Renal cortical epithelial cell (primary cell): ENCODE measurements around a stretch of chr2.

DNA sequence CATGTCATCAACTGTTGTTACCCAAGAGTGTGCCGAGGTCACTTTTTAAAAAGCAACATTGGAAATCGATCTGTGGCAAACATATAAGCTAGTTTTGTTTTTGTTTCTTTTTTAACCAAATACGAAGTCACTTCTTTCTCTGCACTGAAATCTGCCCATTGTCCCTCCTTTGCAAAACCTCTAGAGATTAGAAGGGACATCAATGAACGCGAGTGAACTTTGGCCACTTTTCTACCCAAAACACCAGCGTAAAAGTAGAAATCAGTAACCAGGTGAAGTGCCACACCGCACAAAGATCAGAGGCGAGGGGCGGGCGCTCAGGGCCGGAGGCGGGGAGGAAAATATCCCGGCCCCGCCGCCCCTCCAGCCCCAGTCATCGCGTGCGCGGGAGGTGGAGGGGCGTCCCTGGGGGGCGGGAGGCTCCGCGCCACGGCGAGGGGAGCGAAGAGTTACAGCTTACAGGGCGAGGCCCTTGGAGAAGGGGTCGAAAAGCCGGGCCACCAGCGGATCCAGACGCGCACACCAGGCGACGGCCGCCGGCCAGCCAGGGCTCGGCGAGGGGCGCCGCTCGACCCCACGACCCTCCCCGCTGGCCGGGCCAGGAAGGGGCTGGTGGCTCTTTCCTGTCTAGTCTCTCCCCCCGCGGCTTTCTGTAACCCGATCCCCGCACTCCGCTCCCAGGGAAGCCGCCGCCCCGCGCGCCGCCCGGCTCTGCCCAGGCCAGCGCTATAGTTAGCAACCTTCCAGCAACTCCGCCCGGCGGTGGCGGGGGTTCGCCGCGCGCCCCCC is 986 bp downstream of the RBMS1 start:
- RRBS = under 1% methylated on average over 26 of the region's 65 CpGs

DNA sequence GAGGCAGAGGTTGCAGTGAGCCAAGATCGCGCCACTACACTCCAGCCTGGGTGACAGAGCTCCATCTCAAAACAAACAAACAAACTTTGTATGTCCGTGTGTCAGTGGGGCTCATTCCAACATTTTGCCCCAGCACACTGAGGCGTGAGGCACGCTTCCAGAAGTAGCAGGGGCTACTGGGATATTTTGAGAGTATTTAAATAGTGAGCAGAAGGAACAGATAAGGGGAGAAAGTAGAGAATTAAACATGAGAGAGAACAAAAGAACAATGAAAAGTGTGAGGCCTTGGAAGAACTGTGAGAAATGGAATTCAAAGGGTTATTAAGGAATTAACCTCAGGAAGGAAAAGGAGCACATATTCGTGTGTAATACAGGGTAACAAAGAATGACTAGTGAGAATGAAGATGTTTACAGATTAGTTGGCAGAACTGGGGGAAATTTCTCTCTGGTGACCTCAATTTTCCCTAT is 83.2 kb upstream of the TANK start:
- RRBS = no CpG with 5 or more reads among the region's 6 CpGs

- RRBS = no CpG with 5 or more reads among the region's 5 CpGs
Measured at GRCh38 chr2:161090247-161090834, 69.9 kb upstream of the TANK start.

GRCh38 chr2:161165348-161166406 is 5.4 kb downstream of the TANK start:
- RRBS = no CpG with 5 or more reads among the region's 2 CpGs

DNA sequence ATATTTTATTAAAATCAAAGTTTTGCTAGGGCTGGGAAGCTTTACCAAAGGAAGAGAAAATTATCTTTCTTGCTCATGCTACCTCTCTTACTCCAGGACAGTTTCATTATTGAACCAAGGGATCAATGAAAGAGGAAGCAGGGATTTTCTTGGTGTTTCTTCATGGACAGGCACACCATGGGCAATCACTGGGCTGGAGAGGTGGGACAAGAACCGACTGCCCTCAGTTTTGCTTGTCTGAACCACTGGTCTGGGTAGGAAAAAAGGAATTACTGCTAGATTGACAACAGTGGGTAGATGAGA is 15.3 kb downstream of the TANK start:
- RRBS = no CpG with 5 or more reads among the region's 1 CpG

GRCh38 chr2:161182800-161183246 is 22.6 kb downstream of the TANK start:
- RRBS = no CpG with 5 or more reads among the region's 2 CpGs

- RRBS = no CpG with 5 or more reads among the region's 6 CpGs
Measured at GRCh38 chr2:161326648-161327285, 18.5 kb downstream of the PSMD14 start.

DNA sequence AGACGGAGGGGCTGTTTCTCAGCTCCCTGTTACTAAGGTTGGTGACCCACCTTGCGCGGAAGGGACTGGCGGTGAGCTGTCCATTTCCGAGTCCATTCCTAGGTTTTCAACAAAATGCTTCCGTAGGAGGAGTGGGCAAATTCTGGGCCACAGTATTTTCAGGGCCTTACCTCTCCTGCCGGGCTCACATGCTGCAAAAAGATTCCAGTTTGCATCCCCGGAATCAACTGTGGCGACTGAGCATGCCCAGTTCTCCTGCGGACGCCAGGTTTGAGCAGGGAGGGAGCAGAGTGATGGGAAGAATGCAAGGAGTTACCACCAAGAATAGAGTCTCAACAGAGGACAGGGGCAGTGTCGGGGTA is 1.3 kb downstream of the SLC4A10 start:
- RRBS = no CpG with 5 or more reads among the region's 12 CpGs

DNA sequence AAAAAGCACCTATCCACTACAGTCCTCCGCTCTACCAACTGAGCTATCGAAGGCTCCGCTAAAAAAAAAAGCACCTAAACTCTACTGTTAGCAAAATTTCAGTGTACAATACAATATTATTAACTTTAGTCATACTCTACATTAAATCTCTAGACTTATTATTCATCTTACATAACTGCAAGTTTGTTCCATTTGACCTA is 117.0 kb downstream of the SLC4A10 start:
- RRBS = no CpG with 5 or more reads among the region's 3 CpGs

DNA sequence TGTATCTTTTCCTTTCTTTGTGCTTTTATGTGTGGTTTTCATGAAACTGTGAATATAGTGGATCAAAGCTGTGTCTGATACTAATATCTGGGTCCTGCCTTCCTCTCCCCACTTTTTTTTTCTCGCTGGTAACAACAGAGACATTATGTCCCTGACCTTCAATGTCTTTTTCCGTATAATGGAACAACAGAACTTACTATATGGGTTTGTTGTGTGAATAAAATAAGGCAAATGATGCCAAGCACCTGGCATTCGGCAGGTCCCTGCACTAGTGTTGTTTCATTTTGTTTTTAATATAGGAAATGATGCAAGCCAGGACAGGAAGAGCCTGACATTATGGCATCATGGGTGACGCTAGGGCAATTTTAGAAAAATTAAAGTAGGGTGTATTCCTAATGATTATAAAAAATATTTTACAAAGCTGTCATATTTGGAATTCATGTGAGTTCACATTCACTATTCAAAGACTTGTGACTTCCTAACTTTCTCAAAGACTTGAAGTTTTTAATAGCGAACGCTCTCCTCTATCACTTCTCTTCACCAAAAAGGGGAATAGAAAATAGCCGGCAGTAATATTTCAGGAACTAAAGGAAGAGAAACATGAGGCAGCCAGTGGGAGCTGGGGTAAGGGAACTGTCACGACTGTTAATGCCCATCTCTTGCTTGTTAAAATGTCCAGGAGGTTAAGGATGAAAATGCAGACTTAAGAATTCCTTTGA is 60.4 kb downstream of the DPP4 start:
- RRBS = no CpG with 5 or more reads among the region's 8 CpGs

- RRBS = no CpG with 5 or more reads among the region's 8 CpGs
Measured at GRCh38 chr2:162686754-162687301, 151.7 kb downstream of the KCNH7 start.

GRCh38 chr2:163121396-163121975 is 282.9 kb upstream of the KCNH7 start:
- RRBS = no CpG with 5 or more reads among the region's 5 CpGs

GRCh38 chr2:163734666-163735366 is 992 bp downstream of the FIGN start:
- RRBS = no CpG with 5 or more reads among the region's 9 CpGs

DNA sequence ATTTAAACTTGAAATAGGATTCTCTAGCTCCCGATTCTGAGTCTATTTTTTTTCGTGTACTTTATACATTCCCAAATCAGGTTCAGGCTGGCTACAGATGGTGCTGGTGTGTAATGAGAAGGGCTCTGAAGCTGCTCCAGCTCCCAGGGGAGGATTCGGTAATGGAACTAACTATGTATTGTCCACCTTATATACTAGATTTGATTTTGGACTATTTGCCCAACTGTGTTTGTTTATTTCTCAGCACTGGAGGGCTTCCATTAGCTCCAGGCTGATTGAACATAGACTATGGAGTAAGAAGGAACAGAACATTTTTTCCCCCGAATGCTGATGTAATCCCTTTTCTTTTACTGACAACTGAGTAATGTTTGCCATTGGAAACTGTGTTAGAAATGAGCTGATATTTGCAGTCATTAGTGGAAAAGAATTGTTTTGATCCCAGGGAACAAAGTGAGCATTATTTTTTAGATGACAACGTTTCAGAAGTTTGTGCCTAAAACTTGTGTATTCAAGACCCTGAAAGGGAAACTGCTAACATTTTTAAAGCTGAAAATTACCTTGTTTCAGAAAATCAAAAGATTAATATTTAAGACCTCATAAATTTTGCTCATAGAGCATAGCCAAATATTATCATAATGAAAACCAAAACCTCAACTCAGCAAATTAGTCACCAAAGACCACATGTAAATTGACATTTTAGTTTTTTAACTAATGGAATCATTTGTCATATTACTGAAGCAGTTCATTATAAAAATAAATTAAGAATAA is 274.2 kb upstream of the FIGN start:
- RRBS = no CpG with 5 or more reads among the region's 5 CpGs

DNA sequence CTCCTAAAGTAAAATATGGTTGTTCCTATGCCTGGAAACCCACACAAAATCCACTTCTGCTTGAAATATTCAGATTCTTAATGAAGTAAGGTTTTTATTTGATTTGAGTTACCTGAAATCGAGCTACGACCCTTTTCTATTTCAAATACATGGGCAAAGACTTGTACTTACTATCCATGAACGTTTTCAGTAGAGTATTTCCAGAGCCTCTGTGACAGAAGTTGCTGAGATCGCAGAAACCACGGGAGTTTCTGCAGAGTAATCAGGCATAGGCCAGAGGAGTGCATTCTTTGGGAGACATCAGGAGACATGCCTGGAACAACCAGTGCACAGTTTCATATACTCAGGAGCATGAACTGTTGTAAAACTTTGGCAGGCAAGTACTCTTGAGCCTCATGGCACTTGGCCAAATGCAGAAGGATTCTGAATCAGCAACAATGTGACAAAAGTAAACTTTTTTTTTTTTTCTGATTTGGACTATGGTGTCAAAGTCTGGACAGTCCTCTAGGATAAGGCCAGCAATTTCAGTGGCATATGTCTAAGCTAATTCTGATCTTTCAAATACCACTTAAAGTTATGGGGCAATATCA is 307.2 kb downstream of the GRB14 start:
- RRBS = no CpG with 5 or more reads among the region's 5 CpGs

- RRBS = no CpG with 5 or more reads among the region's 4 CpGs
Measured at GRCh38 chr2:164568340-164568742, 52.9 kb downstream of the GRB14 start.

GRCh38 chr2:164759993-164760879 is 81.4 kb downstream of the COBLL1 start:
- RRBS = no CpG with 5 or more reads among the region's 5 CpGs

DNA sequence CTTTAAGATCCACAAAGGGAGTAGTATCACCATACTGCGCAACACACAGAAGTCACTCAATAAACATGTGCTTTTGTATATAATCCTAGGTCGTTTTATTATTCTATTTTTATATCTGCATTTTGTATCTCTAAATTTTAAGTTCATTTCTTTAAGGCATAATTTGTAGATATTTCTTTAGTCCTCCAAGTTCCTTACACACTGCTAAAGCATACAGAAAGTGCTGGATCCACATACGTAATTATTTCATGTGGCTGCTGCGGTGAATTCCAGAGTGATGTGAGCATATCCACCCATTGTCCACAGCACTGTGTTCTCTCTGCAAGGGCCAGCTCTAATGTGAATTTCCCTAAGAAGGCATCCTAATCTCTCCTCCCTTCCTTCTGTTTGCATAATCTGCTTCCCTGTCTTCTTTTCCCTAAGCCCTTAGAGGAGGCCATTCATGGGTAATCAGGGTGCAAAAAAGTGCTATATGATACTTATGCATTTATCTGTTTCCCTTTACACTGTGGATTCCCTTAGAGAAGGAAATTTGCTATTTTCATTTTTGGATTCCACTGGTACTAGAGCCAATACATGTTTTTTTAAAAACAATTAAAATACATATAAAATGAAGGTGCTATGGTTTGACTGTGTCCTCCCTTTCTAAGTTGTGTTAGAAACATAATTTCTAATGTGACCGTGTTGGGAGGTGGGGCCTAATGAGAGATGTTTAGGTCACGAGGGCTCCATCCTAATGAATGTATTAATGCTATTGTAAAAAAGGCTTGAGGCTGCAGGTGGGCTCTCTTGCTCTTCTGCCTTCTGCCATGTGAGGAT is 57.2 kb downstream of the COBLL1 start:
- RRBS = no CpG with 5 or more reads among the region's 6 CpGs

- RRBS = no CpG with 5 or more reads among the region's 12 CpGs
Measured at GRCh38 chr2:165655421-165656187, 138.4 kb downstream of the GALNT3 start.

DNA sequence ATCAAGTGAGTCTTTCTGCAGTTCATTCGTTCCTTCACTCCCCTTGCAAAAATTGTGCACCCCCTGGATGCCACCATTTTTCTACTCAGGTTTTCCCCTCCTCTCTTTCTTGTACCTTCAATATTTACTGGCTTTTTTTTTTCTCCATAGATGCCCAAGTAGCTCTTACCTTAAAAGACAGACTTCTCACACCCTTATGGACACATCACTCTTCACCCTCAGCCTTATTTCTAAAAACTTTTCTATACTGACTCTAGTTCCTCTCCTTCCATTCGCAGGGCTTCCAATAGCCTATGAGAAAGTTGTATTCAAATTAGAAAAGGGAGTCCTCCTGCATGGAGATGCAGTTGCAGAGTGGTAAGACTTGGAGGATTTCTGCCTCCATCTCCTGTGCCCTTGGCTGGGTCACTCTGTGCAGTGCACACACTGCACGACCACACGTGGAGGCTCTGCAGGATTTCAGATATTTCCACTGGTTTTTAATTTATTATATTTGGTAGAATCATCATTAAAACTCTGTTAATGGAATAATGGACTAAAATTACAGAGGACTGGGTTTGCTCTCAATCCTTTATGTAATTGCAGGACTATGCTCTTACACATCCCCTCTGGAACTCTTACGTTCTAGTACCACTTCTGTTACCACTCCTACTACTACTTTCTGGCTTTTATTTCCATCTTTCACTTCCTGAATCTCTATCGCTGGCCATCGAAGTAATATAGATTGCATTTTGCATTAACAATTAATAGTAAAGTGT is 74.8 kb upstream of the GALNT3 start:
- RRBS = no CpG with 5 or more reads among the region's 7 CpGs